ENCODE measurements around a stretch of chr19.

GRCh38 chr19:12995731-12996545, 663 bp downstream of the NFIX start:
- RRBS, result 1% methylated on average over 21 of the region's 107 CpGs

DNA sequence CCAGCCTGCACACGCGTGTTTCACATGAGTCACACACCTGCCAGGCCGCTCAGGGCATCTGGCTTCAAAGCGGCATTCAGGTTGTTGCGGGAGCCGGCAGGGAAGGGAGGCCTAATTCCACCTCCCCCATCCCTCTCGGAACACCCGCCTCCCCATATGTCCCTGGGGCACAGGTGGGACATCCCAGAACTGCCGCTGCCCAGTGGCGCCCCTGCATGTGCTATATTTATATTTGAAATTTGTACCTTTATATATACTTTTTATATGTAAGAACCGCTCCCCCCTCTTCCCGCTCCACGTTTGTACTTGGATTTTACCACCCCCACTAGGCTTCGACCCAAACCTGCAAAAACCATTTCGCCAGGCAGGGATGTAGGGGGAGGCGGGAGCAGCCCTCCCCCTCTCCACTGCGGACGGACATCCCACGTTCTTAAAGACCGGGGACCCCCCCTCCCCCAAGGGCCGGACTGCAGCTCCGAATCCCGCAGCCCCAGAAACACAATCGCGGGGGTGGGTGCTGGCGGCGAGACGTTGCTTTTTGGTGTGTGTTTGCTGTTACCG, 15.5 kb downstream of the NFIX start:
- RRBS, result no CpG with 5 or more reads among the region's 29 CpGs

DNA sequence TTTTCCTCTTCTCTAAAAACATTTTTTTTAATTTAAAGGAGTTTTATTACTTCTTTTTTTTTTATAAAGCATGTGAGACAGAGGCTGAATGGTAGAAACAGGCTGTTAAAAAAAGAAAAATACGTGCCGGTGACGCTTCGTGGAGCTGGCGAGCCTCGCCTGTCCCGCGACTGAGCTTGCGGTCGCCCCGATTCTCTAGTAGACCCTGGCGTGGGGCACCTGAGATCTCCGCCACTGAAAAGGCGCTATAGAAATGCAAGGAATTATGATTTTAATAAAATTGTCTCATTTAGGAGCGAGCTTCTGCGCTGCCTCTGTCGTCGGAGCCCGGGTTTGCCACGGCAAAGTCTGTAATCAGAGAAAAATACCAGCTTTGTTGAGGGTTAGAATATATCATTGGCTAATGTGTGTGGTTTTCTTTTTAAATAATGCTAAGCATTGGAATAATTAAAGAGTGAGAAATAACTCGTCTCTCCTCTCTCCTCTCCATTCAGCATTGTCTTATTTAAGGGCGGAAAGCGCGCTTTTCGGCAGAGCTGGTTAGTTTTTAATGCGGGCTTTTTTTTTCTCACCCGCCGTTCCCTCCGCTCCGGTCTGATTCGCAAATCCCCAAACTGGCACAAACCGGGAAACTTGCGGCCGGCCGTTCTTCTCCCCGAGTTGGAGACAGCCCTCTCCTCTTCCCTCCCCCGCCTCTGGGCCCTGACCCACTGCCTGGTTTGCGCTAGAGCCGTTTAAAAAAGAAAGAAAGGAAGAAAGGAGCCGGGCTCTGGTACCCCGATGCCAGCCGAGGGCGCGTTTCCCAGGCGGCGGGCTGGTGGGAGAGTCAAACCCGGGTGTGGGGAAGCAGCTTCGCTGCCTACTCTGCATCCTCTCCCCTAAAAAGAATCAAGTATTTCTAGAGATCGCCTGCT, 18.6 kb downstream of the NFIX start:
- RRBS, result 6% methylated on average over 13 of the region's 49 CpGs

DNA sequence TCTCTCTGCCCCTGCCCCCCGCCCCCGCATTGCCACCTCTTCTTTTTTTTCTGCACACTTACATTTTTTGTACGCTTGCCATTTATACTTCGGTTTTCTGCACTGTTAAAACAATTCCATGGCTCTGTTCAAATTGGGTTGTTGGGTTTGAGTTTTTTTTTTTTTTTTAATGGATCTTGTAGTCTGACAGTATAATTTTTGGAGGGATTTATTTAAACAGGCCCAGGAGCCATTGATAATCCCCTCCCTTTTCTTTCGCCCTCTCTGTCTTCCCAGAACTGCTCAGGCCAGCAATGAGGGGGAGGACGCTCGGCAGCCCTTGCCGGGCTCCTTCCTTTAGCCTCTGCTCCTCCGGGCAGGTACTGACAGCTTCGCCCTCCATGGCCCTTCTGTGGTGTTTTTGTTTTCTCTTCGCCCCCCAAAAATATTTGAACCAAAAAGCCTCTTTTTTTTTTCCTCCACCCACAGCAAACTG, 21.3 kb downstream of the NFIX start:
- RRBS, result no CpG with 5 or more reads among the region's 11 CpGs

DNA sequence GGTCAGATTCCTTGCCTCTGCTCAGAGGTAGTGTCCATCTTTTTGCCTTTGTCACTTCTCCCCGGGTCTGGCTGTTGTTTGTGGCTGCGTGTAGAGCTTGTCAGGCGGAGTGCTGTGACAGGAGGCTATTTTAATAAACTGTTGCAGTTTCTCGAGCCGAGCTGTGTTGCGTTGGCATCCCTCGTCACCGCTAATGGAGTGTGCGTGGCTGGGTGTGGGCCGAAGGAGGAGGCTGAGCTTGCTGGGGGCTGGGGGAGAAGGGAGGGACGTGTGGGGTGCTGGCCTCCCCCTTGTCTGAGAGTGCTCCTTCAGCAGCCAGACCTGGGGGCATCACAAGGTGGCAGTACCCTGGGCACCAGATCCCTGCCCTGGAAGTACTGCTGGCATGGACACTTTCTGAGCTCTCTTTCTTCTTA, 26.8 kb downstream of the NFIX start:
- RRBS, result no CpG with 5 or more reads among the region's 11 CpGs

- RRBS, result 6% methylated on average over 11 of the region's 23 CpGs
These were observed 51.0 kb downstream of the LYL1 start for GRCh38 chr19:13051579-13052172.

DNA sequence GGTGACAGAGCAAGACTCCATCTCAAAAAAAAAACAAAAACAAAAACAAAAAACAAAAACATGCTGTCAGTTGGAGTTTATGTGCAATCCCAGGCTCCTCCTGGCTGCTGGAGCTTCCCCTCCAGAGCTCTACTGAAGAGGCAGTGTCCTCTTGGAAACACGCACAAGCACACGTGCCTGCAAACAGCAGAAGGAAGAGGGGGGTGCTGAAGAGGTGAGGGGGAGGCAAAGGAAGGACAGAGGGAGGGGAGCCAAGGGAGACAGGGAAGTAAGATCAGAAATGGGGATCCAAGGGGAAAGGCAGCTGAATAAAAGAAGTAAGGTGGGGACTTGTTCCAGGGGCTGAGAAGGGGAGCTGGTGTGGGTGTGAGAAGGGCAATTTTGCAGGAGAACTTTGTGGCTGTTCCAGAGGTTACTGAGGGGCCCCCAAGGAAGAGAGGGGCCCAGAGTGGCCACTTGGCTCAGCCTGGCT, 34.5 kb downstream of the LYL1 start:
- RRBS, result no CpG with 5 or more reads among the region's 2 CpGs

DNA sequence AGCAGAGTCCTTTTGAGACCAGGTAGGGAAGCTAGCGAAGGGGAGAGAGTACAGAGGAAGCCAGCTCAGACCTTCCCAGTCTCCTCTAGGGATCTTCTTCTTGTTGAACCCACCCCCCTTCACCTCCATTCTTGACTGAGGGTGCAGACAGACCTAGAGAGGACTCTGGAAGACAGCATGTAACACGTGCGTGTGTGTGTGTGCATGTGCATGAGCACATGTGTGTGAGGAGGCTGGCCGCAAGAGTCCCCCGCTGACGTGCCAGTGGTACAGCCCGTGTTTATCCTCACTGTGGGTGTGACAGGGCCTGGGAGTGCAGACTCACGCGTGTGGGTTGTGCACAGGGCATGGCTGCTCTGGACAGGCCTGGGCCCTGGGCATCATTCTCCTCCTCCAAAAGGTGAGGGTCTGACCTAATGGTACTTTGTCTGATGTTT, 26.4 kb downstream of the LYL1 start:
- RRBS, result no CpG with 5 or more reads among the region's 9 CpGs

DNA sequence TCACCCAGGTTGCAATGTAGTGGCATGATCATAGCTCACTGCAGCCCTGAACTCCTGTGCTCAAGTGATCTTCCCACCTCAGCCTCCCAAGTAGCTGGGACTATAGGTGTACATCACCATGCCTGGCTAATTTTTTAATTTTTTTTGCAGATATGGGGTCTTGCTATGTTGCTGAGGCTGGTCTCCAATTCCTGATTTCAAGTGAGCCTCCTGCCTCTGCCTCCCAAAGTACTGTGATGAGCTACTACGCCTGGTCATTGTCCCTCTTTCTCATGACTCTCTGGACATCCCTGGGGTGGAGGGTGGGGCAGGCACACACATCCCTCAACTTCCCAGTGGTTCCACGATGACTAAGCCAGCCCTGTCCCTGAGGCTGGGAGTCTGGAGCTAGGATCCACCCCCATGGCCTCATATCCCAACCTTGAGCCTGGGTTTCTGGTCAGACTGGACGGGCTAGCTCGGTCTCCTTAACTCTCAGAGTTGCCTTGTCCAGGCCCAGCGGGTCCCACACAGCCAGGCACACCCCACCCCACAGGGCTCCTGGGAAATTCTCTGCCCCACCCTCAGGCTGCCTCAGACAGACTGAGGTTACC, 19.5 kb downstream of the IER2 start:
- RRBS, result no CpG with 5 or more reads among the region's 5 CpGs

GRCh38 chr19:13260860-13261693, 110.9 kb downstream of the IER2 start:
- RRBS, result no CpG with 5 or more reads among the region's 9 CpGs

DNA sequence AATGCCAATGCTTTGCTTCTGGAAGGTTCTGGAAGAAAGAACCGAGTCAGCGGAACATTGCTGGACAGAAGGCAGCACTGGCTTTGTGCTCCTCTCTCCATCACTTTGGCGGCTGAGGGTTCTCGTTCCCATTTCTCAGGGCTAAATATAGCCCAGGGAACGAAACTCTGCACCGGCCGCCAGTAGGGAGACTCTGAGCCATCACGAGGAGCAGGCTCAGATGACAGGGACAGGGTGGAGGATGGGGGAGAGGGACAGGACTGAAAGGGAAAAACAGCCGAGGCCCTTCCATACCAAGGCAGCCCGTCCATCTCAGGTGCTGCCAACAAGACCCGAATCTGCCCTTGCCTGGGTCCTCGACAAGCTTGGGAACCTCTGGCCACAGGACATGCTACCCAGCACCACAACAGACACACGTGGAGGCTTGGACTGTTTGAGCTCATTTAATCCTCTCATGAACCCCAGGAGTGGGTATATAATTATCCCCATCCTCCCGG, 166.3 kb downstream of the CACNA1A start:
- RRBS, result no CpG with 5 or more reads among the region's 14 CpGs

DNA sequence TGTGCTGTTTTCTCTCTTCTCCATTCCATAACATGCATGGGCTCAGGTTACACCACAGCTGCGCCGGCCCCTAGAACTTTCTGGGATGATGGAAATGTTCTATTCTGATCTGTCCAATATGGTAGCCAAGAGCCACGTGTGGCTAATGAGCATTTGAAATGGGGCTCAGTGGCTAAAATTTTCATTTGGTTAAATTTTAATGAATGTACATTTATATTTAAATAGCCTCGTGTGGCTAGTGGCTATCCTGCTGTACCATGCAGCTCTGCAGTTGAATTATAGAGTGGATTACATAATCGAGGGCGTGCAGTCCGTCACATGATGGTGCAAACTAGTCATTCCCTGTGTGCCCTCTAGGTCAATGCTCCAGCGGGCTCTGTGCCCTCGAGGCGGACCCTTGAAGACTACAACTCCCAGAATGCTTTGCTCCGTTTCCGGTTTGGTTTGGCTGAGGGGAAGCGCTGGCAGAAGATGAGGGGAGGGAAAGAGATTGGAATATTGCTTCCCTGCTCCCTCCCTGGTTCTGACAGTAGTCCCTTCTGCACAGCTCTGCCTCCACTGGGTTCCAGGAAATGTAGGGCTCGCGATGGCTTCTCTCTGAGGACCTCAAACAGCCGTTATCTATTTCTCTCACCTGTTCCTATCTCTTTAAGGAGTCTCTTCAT, 109.8 kb downstream of the CACNA1A start:
- RRBS, result no CpG with 5 or more reads among the region's 16 CpGs

- RRBS, result no CpG with 5 or more reads among the region's 13 CpGs
These were observed 47.0 kb downstream of the CACNA1A start for GRCh38 chr19:13459143-13459735.

DNA sequence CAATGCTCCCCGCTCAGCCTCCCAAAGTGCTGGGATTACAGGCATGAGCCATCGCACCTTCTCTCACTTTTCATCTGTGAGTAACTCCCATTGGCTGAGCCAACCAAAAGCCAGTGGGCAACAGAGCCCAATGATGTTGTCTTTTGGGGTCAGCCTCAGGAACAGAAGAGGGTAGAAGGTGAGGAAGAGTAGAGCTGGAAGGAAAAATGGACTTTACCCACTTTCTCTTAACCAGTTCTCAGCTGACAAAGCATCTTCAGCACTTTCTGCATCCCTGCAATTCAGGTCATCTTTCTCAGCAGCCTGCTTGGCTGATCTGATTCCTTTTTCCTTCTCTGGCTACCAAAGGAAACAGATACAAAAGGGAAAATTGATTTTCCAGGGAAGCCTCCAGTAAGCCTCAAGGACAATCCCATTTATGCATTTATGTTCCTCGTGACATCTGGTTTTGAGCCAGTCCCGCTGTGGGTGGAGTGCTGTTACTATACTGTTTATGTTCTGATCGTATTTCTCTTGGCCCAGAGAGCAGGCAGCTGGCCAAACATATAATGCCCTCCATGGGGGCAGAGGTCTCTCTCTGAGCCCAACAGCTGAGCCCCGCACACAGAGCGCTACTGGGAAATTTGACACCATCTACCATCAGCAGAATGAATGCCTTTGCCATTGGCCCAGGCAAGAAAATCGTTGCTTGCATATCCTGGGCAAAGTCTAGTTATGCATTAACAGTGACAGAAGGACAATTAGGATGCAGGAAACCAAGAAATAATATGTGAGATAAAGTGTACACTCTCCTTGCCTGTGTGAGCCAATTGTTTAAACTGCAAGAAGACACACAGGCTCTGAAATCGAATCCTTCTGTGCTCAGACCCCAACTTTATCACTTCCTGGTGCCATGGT, 114.7 kb upstream of the YJU2B start:
- RRBS, result no CpG with 5 or more reads among the region's 9 CpGs

DNA sequence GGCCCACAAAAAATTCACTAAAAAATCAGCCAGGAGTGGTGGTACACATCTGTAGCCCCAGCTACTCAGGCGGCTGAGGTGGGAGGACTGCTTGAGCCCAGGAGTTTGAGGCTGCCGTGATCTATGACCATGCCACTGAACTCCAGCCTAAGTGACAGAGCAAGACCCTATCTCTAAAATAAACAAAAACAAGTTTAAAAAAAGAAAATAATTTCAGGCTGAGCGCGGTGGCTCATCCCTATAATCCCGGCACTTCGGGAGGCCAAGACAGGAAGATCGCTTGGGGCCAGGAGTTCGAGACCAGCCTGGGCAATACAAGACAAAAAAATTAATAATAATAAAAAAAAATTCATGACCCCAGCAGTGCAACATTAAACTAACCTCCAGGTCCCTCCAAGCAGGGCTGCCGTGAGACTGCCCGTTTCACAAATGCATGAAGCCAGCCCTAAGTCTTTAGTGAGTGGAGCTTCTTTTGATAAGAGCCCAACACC, 38.7 kb upstream of the NANOS3 start:
- RRBS, result no CpG with 5 or more reads among the region's 10 CpGs

GRCh38 chr19:13838703-13839446, 38.1 kb upstream of the NANOS3 start:
- RRBS, result 2% methylated on average over 4 of the region's 22 CpGs

DNA sequence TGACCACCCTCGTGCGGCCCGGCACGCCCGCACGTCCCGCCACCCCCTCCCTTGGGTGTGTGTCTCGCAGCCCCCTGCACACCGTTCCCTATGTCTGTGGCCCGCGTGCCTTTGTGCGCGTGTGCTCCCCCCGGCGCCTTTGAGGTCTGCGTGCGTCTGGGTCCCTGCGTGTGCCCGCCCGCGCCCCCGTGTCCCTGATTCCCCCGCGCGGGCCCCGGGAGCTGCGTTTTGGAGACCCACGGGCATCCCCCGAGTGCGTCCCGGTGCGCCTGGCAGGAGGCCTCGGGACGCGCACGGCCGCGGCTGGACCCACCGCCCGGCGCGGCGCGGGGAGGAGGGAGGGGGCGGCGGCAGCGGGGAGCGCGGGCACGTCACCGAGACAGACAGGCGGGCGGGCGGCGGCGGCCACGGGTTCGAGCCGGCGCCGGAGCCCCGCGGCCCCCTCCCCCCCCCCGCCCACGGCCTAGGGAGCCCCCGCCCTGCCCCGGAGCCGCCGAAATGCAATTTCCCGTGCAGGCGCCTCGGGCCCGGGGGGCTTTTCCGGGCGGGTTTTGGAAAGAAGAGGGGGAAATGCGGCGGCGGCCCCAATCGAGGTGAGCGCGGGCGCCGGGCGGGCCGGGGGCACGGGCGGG, 12.0 kb upstream of the NANOS3 start:
- RRBS, result 2% methylated on average over 75 of the region's 87 CpGs

- RRBS, result no CpG with 5 or more reads among the region's 38 CpGs
These were observed 3.6 kb downstream of the DCAF15 start for GRCh38 chr19:13955763-13956420.

DNA sequence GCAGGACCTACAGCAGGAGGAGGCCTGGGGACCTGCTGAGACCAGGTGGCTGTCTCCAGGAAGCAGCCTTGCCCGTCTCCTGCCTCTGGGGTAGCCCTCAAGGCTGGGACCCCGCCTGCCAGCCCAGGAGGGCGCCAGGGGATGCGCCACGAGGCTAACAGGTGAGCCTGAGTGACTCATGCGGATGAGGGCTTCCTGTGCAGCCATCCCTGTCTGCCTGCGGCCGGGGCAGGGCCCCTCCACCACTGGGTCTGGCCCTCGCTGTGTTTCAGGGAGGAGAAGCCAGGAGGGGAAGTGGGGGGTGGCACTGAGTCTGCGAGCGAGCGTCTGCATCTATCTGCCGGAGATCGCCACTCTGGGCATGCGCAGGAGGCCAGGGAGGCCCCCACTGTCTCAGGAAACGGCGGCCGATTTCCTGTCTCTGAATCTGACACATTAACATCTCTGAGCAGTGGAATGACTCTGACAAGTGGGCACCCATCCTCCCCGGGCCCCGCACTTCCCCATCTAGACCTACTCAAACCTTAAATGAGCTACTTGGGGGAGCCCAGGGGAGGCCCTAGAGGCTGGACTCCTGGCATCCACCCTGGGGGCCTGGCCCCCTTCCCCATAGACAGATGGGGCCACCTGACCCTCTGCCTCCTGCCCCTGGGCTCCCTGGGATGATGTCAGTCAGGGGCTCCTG, 19.7 kb downstream of the RFX1 start:
- RRBS, result 0% methylated on average over 2 of the region's 20 CpGs

DNA sequence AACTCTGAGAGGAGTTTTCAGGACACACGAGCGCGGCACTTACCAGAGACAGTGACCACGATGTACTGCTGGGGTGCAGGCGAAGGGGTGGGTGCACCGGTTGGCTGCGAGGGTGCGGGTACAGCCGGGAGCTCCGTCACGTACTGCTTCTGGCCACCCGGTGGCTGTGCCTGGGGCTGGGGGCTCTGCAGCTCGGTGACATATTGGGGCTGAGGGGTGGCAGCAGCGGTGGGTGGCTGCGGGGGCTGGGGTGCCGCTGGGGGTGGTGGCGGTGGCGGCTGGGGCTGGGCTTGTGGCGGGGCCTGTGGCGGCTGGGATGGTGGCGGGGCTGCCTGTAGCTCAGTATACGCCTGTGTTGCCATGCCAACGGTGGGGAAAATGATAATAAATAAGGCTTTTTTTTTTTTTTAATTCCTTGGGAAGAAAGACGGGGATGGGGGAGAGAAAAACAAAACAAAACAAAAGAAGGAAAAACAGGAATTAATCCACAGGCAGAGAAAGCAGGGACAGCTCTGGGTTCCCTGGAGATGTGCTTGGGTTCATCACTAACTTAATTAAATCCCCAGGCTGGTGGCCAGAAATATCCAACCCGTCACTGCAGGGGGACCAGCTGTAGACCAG, 12.5 kb downstream of the RFX1 start:
- RRBS, result no CpG with 5 or more reads among the region's 25 CpGs